AG09319 (cell line): ENCODE measurements around the gene LRRC8C.

GRCh38 chr1:85583518-85583857, 2.9 kb downstream of the CCN1 start:
- RRBS: no CpG with 5 or more reads among the region's 2 CpGs

DNA sequence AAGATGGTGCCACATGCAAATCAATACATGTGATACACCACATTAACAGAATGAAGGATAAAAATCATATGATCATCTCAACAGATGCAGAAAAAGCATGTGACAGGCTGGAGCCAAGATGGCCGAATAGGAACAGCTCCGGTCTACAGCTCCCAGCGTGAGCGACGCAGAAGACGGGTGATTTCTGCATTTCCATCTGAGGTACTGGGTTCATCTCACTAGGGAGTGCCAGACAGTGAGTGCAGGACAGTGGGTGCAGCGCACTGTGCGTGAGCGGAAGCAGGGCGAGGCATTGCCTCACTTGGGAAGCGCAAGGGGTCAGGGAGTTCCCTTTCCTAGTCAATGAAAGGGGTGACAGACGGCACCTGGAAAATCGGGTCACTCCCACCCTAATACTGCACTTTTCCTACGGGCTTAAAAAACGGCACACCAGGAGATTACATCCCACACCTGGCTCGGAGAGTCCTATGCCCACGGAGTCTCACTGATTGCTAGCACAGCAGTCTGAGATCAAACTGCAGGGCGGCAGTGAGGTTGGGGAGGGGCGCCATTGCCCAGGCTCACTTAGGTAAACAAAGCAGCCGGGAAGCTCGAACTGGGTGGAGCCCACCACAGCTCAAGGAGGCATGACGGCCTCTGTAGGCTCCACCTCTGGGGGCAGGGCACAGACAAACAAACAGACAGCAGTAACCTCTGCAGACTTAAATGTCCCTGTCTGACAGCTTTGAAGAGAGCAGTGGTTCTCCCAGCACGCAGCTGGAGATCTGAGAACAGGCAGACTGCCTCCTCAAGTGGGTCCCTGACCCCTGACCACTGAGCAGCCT, 61.4 kb downstream of the CCN1 start:
- RRBS: no CpG with 5 or more reads among the region's 23 CpGs

DNA sequence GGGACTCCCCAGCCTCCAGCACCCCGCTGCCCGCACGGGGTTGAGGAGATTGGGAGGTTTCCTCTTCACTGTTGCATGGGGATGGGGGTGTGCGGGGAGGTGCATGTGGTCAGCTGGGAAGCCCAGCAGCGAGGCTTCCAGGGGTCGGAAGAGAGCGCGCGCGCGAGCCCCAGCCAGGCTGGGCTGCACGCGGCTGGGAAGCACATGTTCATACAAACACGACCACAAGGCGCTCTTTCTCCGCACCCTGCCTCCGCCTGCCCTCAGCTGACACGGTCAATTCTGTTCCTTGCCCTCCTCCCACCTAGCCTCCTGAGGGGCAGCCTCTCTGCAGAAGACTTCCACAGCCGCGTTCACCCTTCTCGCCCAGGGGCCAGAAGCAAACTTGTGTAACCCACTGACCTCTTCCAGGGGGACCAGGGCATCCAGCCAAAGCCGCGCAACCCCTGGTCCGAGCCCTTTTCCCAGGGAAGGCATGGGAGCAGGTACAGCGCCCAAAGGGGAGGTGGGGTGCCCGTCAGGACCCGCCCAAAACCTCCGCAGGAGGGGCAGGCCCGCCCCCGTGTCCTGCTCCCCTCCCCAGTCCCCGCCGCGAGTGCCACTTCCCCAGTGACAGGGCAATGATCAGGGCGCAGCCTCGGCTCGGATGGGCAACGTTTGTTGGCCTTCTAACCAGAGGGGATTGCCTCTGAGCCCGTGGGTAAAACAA, 1.3 kb downstream of the COL24A1 start:
- RRBS: no CpG with 5 or more reads among the region's 38 CpGs

DNA sequence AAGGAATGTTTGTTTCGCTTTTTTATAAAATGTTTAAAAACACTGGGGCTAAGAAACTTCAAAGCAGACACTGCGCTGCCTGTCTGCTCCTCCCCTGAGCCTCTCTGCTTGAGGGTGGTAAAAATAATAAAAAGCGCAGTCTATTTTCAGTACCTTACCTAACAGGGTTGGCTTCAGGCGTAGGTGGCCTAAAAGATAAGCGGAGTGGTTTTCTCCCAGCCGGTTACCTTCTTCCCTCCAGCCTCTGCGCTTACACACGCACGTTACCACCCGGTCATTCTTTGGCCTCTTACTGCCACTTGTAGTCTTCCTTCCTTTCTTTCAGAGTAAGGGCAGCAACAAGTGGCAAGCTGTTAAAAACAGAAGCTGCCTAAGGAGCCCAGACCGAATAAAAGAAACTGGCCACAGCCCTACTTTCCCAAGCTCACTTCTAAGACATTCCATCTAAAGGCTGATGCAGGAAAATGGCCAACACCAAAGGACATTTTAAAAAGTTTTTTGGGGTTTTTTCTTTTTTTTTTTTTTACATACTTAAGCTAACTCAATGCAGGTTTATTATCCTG, 35.4 kb downstream of the CLCA1 start:
- RRBS: 80% methylated on average over 1 of the region's 11 CpGs

DNA sequence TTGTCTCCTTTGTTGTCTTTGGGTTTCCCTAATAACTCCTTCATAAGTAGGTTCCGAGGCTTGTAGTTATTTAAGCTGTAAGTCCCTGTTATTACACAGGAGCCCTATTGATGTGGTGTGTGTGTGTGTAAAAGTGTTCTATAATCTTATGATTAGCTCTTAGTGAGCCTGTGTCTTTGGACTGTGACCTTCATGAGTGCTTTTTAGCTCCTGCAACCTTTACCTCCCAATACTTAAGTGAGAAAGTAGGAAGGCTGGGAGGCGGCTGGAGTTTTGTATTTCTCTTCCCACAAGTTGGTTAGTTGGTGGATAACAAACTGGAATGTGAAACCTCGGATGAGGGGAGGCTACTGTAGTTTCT, 19.4 kb downstream of the HS2ST1 start:
- RRBS: no CpG with 5 or more reads among the region's 3 CpGs

GRCh38 chr1:87327499-87327906, 1.2 kb upstream of the LMO4 start:
- RRBS: no CpG with 5 or more reads among the region's 5 CpGs

DNA sequence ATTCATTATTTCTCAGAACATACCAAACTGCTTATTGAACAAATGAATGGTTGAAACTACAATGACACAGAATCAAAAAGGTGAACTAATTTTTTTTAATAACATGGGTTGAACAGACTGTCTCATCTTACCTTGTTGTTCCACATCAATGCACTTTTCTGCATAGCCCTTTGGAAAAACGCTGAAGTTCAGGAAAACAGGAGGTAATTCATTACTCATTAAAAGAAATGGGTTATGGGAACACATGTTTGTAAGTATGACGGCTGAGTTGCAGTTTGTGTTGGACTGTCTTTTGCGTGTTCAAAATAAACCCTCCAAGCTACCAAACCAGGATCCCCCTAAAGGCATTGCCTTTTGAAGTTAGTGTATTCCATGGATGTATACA, 514.9 kb upstream of the PKN2 start:
- RRBS: no CpG with 5 or more reads among the region's 3 CpGs

- RRBS: no CpG with 5 or more reads among the region's 10 CpGs
Measured at GRCh38 chr1:88175445-88176343, 508.4 kb upstream of the PKN2 start.

DNA sequence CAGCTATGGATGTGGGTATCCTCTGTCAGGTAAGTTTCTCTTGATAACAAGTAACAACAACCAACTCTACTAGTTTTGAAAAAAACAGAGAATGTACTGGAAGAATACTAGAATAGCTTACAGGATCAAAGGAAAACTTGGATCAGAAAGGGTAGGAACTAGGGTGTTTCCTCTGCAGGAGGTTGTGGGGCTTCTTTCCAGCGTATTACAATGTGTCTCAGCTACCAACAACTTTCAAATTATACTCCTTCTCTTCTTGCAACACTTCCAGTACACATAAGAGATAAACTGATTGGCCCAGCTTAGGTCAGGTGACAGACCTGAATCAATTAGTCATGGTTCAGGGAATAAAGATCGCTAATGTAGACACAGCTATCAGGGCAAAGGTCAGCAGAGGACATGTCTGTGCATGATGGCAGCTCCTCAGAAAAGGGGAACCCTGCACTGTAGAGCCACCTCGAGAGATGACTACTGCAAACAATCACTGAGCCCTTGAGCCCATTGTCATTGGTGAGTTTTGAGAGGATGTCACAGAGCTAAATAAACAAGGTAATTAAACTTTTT, 36.9 kb upstream of the PKN2 start:
- RRBS: no CpG with 5 or more reads among the region's 3 CpGs

GRCh38 chr1:88794352-88794629, 97.1 kb downstream of the GTF2B start:
- RRBS: no CpG with 5 or more reads among the region's 1 CpG

- RRBS: no CpG with 5 or more reads among the region's 3 CpGs
Measured at GRCh38 chr1:88837669-88837936, 53.8 kb downstream of the GTF2B start.

DNA sequence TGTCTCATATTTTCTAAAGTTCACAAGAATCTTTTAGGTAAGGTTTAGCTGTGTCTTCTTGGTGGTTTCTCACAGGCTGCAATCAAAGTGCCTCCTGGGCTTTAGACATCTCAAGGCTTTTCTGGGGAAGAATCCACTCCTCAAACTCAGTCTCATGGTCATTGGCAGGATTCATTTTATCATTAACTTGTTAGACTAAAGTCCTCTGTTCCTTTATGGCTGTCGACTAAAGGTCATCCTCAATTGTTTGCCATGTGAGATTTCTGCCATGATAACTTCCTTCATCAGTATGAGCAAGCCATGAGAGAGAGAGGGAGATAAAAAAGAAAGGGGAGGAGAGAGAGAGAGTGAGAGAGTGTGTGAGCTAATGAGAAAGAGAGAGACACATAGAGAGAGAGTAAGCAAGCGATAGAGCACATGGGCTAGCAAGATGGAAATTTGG, 19.8 kb downstream of the GBP1 start:
- RRBS: no CpG with 5 or more reads among the region's 2 CpGs

- RRBS: no CpG with 5 or more reads among the region's 5 CpGs
Measured at GRCh38 chr1:89113841-89114422, 12.0 kb downstream of the GBP2 start.

DNA sequence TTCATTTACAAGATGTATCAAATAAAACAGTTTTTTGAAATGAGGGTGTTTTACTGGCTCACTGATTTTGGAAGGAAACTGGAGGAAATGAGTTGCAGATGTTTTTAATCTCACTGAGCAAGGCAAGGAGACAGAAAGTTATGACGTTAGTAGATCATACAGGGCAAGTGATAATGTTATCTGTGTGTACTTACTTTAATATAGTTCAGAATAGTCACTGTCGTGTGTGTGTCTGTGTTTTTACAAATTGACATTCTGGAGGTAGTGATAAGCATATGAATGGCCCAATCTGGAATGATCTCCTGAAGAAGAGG, 1.9 kb upstream of the GBP4 start:
- RRBS: no CpG with 5 or more reads among the region's 2 CpGs

DNA sequence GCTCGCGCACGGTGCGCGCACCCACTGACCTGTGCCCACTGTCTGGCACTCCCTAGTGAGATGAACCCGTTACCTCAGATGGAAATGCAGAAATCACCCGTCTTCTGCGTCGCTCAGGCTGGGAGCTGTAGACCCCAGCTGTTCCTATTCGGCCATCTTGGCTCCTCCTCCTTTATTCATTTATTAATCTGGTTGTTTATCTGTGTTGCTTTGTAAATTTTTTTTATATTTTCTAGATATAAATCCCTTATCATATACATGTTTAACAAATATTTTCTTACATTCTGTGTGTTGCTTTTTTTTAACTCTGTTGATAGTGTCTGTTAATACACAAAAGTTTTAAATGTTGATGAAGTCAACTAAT, 54.6 kb downstream of the GBP6 start:
- RRBS: no CpG with 5 or more reads among the region's 10 CpGs

DNA sequence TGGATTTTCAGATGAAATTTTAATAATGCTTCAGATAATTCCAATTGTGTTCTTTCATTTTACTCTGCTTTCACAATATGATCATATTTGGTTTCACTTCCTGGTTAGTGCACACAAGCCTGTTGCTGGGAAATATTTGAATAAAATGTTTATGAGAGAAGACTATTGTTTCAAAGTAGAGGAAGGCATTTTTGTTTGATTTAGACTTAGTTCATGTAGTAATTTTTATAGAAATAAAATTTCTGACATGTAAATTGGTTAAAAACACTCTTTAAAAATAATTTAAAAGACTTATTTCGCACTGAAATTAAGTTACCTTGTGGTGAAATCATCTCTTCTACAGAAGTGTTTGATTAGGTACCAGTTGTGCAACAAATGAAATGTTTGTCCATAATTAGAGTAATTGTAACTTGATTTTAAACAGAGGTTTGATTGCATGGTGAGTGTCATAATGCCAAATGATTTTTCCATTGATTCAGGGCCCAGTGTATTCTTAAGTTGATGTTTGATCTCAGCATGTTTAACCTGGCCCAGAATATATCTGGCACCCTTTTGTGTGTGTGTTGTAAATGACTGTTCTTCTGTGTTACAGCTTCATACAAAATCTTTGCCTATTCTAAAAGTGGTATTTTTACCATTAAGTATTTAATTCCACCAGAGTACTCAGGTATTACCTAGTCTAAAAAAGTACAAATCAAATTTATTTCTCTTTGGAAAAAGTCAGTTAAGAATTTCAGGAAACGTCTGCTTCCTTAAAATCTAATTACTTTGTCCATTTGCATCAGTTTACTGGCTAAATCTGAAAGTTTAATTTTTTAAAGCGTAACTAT, 28.5 kb downstream of the LRRC8B start:
- RRBS: no CpG with 5 or more reads among the region's 3 CpGs

GRCh38 chr1:89587492-89588629, 45.1 kb upstream of the LRRC8C start:
- RRBS: no CpG with 5 or more reads among the region's 12 CpGs

- RRBS: 1% methylated on average over 45 of the region's 120 CpGs
Measured at GRCh38 chr1:89632841-89633869, at the start of gene LRRC8C. TSS of gene LRRC8C (plus strand) at chr1:89633120.

DNA sequence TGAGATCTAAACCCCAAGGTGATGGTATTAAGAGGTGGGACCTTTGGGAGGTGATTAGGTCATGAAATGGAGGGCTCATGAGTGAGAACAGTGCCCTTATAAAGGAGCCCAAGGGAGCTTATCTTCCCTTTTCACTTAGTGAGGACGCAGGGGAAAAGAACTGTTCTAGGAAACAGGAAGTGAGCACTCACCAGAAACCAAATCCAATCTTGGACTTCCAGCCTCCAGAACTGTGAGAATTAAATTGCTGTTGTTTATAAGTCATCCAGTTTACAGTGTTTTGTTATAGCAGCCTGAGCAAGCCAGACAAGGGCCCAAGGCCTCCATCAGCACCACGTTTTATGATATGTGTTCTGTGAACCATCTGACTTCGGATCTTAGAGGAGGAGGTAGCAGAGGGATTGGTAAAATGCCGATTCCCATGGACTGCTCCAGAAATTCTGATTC, 60.3 kb upstream of the LRRC8D start:
- RRBS: no CpG with 5 or more reads among the region's 4 CpGs

- RRBS: no CpG with 5 or more reads among the region's 12 CpGs
Measured at GRCh38 chr1:89895959-89897171, 75.5 kb downstream of the LRRC8D start.